Skeletal muscle tissue (tissue), 7 donors: ENCODE data around the gene UPB1.

DNA sequence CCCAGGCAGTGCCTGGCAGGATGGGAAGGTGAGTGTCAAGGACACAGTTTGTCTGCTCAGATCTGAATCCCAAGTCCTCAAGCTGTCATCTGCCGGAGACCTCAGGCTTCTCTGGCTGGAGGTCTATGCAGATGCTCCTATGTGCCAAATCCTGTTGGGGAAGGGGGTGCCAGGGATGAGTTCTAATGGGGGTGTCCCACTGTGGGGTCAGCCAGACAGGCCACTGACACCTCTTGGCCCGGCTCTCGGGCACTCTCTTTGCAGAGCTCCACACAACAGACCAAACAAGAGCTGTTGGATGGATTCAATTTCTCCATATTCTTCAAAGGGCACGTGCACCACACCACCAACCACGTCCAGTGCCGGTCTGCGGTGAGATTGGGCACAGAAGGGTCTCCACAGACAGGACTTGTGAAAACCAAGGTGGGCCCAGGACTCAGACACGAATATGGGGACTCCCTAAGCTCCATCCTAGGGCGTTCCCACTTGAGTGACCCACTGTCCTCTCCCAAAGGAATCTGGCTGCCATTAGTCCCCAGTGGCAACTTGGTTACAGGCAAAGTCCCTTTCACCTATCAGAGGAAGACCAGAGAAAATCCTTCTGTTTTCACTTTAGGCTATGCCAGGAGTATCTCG is 2.2 kb upstream of the RGL4 start:
- PRO-cap, 3 experiments, result no peak in any of the 3 experiments
- RAMPAGE, long total RNA, result no peak
- RRBS, 2 experiments, result no CpG with 5 or more reads among the region's 10 CpGs

- PRO-cap, 3 experiments, result no peak in any of the 3 experiments
- RAMPAGE, long total RNA, result no peak
- RRBS, 2 experiments, result 30 to 32% methylated on average over 6 of the region's 34 CpGs
Measured at GRCh38 chr22:23763360-23764054, 717 bp downstream of the C22orf15 start.

GRCh38 chr22:23815901-23816536 is 22.8 kb downstream of the DERL3 start:
- PRO-cap, 3 experiments, result no peak in any of the 3 experiments
- RAMPAGE, long total RNA, result no peak
- RRBS, 2 experiments, result no CpG with 5 or more reads among the region's 13 CpGs

DNA sequence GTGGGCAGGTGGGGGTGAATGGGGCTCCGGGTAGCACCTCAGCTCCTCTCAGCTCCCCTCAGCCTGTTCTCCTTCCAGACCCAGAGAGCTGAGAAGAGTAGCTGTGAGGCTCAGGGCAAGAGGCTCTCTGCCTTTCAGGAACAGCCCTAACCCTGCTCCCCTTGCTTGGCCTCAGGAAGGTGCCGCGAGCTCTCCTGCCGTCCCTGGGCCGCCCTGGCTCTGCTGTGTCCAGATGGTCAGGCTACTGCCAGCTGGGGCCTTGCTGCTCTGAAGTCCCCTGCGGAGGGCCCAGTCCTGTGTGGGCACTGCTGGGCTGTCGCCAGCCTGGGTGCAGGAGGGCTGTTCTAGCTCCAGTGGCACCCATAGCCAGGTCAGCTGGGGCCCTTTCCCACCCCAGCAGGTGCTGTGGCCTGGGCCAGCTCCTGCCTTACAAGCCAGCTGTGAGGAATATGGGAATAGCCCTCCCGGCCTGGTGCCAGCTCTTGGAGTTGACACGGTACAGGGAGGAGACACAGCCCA is 4.1 kb downstream of the DERL3 start:
- PRO-cap, 3 experiments, result peak in 1 of 3 experiments; most common minus-strand start position 226 of the sequence (in 1)
- RAMPAGE, long total RNA, result no peak
- RRBS, 2 experiments, result 36 to 54% methylated on average over 1 of the region's 9 CpGs

GRCh38 chr22:23904714-23905260 is 10.6 kb downstream of the MIF start:
- PRO-cap, 3 experiments, result no peak in any of the 3 experiments
- RAMPAGE, long total RNA, result no peak
- RRBS, 2 experiments, result no CpG with 5 or more reads among the region's 5 CpGs

DNA sequence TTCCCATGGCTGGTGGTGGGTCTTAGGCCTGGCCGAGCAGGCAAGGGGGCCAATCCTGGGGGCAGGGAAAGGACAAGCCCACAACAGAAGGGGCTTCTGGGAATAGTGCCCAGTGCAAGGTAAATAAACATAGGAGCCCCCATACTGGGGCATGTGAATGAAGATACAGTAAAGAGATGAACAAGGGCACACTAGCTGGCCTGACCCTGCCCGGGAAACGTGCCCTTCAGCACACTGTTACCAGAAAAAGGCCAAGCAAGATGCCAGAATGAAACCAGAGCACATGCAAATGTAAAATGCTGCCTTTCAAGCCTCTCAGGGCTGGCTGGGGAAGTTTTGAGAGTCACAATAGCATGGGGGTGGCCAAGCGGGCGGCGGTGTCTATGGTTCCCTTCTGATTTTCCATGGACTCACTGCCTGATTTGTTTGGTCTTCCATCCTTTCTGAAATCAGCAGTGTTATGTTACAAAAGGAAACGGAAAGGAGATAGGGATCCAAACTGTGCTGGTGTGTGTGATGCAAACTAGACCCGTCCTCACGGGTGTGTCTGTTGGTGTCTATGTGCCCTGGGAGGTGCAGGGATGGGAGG is 18.9 kb upstream of the SUSD2 start:
- PRO-cap, 3 experiments, result no peak in any of the 3 experiments
- RAMPAGE, long total RNA, result no peak
- RRBS, 2 experiments, result no CpG with 5 or more reads among the region's 9 CpGs

DNA sequence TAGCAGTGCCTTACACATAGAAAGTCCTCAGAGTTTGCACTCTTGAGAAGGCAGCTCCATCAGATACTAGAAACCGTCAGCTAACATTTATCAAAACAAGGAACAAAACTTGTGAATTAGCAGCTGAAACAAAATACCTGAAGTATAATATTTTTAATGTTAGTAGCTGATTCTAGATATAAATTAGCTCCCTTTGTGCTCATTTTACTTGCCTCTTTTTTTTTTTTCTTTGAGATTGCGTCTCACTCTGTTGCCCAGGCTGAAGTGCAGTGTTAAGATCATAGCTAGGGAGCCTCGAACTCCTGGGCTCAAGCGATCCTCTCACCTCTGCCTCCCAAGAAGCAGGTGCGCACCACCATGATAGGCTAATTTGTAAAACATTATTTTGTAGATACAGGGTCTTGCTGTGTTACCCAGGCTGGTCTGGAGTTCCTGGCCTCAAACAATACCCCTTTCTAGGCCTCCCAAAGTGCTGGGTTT is 1.5 kb upstream of the UPB1 start:
- PRO-cap, 3 experiments, result no peak in any of the 3 experiments
- RAMPAGE, long total RNA, result no peak
- RRBS, 2 experiments, result no CpG with 5 or more reads among the region's 5 CpGs

DNA sequence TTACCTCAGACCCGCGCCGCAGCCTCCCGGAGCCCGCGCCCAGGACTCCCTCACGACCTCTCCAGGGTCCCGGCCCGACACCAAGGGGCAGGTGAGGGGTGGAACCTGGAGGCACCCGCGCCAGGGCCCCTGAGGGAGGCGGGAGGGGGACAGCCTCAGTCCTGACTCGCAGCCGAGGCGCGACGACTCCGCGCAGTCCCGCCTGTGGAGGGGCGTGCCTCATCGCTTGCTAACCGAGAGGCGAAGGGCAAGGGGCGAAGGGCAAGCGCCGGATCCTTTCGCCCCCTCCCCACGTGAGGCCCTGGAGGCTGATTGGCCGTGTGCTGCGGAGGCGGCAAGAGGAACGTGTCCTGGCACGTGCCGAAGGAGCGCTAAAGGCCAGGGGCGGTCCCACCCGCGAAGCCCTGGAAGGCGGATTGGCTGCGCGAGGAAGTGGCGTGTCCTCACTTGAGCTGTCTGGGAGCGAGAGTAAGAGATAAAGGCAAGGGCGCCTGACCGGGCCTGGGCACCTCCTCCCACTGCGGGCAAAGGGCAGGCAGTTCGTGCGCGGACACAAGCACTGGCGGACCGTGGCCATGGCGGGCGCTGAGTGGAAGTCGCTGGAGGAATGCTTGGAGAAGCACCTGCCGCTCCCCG is at the start of gene UPB1:
UPB1 (plus strand) TSS at position 504 of the 636 bp plus-strand sequence.
- PRO-cap, 3 experiments, result no peak in any of the 3 experiments
- RAMPAGE, long total RNA, result no peak
- RRBS, 2 experiments, result 10 to 12% methylated on average over 8 of the region's 57 CpGs

GRCh38 chr22:24499285-24499545 is 4.1 kb downstream of the UPB1 start:
- PRO-cap, 3 experiments, result no peak in any of the 3 experiments
- RAMPAGE, long total RNA, result no peak
- RRBS, 2 experiments, result no CpG with 5 or more reads among the region's 3 CpGs

GRCh38 chr22:24631479-24631996 is 28.5 kb downstream of the GGT1 start:
- PRO-cap, 3 experiments, result no peak in any of the 3 experiments
- RAMPAGE, long total RNA, result no peak
- RRBS, 2 experiments, result no CpG with 5 or more reads among the region's 14 CpGs

DNA sequence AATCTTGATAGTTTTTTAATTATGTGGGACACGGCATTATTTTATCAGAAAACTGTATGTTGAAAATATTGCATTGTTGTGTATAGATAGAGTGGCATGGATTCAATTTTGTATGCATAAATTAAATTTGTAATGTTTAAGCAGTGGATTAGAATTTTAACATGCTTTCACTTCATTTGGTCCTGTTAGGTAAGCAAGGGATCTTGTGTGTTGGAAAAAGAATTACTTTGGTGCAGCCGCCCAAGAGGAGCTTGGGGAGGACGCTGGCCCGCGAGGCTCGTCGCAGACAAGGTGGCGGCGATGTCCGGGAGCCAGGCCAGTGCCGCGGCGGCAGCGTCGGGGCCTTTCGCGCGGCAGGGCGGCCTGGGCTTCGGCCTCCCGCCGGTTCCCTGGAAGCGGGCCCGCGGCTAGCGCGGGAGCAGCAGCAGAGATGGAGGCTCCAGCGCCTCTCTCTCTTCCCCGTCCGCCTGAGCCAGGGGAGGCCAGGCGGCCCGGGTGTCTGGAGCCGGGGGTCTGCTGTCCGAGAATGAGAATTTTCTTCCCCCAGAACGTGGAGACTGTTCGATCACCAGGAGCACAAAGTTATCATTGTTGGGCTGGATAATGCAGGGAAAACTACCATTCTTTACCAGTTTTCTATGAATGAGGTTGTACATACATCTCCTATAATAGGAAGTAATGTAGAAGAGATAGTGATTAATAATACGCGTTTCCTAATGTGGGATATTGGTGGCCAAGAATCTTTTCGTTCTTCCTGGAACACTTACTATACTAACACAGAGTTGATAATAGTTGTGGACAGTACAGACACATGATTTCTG is 82.8 kb downstream of the GGT1 start:
- PRO-cap, 3 experiments, result no peak in any of the 3 experiments
- RAMPAGE, long total RNA, result no peak
- RRBS, 2 experiments, result 19 to 27% methylated on average over 4 to 16 of the region's 39 CpGs

GRCh38 chr22:24697281-24698066 is 77.0 kb downstream of the PIWIL3 start:
- PRO-cap, 3 experiments, result no peak in any of the 3 experiments
- RAMPAGE, long total RNA, result no peak
- RRBS, 2 experiments, result no CpG with 5 or more reads among the region's 8 CpGs

DNA sequence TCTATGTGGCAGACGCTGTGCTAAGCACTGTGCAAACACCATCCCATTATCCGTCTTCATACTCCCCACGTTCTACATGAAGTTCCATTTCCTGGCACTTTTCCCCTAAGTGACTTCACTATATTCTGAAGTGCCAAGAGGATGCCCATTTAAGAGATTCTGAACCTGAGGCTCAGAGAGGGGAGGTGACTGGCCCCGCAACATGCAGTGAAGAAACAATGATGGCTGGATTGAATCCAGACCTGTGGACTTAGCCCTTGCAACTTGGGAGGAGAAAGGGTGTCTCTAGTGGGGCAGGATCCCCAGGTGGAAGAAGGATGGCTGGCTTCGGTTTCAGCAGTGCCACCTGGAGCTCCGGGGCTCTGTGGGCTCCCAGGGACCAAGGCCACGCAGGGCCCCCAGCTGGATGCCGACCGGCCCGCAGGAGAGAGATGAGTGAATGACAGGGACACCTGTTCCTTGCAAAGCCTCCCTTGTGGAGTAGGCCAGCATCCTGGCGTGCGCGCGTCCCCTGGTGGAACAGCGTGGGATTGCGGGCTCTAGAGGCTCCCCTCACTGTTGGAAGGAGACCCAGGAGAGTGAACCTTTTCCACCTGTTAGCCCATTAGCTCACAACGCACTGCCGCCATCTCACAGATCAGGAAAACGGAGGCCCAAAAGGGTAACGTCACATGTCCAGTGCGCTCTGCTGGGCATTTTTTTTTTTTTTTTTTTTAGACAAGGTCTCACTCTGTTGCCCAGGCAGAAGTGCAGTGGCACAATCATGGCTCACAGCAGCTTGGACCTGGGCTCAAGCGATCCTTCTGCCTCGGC is 104.6 kb downstream of the KIAA1671 start:
- PRO-cap, 3 experiments, result no peak in any of the 3 experiments
- RAMPAGE, long total RNA, result no peak
- RRBS, 2 experiments, result 7 to 8% methylated on average over 4 of the region's 23 CpGs

GRCh38 chr22:25086480-25087084 is 113.1 kb upstream of the CRYBB3 start:
- PRO-cap, 3 experiments, result no peak in any of the 3 experiments
- RAMPAGE, long total RNA, result no peak
- RRBS, 2 experiments, result no CpG with 5 or more reads among the region's 12 CpGs

DNA sequence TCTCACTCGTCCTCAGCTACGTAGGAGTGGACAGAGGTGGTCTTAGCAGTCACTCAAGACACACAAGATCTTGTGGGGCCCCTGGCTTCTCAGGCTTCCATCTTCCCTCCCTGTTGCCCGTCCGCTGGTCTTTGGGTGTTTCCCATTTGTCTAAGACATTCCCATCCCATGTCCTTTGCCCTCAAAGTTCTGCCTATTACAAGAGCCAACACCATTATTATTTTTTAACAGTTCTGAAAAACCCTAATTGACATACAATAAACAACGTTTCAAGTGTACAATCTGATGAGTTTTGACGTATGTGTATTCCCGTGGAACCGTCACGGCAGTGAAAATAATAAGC is 103.3 kb upstream of the CRYBB3 start:
- PRO-cap, 3 experiments, result no peak in any of the 3 experiments
- RAMPAGE, long total RNA, result no peak
- RRBS, 2 experiments, result no CpG with 5 or more reads among the region's 9 CpGs

DNA sequence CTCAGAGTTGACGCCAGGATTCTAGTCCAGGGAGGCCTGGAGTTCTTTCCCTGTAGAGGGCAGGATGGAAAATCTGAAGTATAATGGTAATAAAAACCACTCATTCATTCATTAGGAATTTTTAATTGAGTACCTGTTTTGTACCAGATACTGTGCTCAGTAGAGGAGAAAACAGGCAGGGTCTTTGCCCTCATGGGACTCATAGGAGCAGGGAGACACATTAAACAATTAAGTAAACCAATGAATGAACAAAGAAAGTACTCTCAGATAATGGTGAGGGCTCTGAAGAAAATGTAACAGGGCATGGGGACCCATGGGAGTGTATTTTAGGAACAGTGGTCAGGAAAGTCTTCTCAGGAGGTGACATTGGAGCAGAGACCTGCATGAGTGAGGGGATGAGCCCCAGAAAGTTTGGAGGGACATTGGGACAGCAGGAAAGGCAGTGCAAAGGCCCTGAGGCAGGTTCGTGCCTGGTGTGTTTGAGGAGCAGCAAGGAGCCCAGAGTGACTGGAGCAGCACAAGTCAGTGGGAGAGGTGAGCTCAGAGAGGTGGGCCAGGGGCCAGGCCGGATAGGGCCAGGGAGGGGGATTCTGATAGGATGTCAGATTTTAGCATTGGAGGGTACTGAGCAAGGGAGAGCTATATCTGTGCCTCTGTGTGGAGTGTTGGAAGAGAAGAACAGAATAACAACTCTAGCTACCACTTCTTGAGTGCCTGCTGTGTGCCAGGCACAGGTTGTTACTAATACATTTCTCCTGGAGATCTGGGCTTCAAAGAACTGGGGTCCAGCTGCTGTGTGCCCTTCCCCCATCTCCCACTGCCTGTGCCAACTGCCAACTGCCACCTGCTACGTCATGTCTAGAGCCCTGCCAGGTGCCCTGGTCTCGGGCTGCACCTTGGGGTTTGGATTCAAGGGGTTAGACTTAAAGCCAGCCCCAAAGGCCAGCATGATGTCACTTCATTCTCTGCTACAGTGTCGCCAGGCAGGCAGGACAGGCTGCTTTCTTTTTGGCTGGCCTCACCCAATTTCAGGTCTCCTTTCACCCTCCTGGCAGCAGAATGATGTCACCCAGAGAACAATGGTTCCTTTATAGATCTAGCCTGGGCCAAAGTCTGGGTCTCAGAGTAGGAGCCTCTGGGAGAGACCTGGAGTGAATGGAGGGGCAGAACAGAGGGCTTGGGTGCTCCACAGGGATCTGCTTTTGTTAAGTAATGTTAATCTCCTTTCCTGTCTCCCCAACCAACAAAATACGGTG is 79.9 kb upstream of the CRYBB3 start:
- PRO-cap, 3 experiments, result peak in 1 of 3 experiments; most common plus-strand start position 953 of the sequence (in 1); most common minus-strand start position 664 of the sequence (in 1)
- RAMPAGE, long total RNA, result no peak
- RRBS, 2 experiments, result no CpG with 5 or more reads among the region's 7 CpGs

DNA sequence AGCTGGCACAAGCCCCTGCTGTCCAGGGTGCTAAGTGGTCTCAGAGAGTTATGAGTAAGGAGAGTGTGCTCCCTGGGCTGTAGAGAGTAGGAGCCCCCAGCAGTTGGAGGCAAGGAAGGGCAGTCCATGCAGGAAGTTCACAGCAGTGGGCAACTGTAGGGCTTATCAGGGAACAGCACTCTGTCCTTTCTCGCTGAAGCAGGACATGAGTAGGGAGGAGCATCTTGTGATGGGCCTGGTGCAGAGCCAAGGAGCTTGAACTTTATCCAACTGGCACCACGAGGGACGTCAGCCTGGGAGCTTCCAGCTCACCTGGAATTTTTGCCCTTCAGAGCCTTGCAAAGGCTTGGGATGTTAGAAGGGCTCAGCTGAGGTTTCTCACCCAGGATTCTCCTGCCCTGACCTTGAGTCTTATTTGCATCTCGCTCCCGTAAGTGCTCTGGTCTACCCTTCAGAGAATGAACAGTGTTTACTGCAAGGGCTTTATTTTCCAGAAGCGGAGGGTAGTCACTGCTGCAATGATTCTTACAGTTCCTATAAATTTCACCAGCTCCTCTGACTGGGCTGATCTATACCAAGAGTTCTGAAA is 51.2 kb upstream of the CRYBB3 start:
- PRO-cap, 3 experiments, result no peak in any of the 3 experiments
- RAMPAGE, long total RNA, result no peak
- RRBS, 2 experiments, result no CpG with 5 or more reads among the region's 6 CpGs

GRCh38 chr22:25282967-25283305 is 63.5 kb downstream of the CRYBB2 start:
- PRO-cap, 3 experiments, result no peak in any of the 3 experiments
- RAMPAGE, long total RNA, result no peak
- RRBS, 2 experiments, result 1 to 2% methylated on average over 26 of the region's 38 CpGs

- PRO-cap, 3 experiments, result no peak in any of the 3 experiments
- RAMPAGE, long total RNA, result no peak
- RRBS, 2 experiments, result no CpG with 5 or more reads among the region's 15 CpGs
Measured at GRCh38 chr22:25343210-25344041, 124.0 kb downstream of the CRYBB2 start.

- PRO-cap, 3 experiments, result no peak in any of the 3 experiments
- RAMPAGE, long total RNA, result no peak
- RRBS, 2 experiments, result 98% methylated on average over 6 of the region's 10 CpGs; no CpG with 5 or more reads in 1 of the 2 experiments
Measured at GRCh38 chr22:25361155-25361648, 141.8 kb downstream of the CRYBB2 start.